ENCODE data around the genes CCDC171 and SAXO1.

DNA sequence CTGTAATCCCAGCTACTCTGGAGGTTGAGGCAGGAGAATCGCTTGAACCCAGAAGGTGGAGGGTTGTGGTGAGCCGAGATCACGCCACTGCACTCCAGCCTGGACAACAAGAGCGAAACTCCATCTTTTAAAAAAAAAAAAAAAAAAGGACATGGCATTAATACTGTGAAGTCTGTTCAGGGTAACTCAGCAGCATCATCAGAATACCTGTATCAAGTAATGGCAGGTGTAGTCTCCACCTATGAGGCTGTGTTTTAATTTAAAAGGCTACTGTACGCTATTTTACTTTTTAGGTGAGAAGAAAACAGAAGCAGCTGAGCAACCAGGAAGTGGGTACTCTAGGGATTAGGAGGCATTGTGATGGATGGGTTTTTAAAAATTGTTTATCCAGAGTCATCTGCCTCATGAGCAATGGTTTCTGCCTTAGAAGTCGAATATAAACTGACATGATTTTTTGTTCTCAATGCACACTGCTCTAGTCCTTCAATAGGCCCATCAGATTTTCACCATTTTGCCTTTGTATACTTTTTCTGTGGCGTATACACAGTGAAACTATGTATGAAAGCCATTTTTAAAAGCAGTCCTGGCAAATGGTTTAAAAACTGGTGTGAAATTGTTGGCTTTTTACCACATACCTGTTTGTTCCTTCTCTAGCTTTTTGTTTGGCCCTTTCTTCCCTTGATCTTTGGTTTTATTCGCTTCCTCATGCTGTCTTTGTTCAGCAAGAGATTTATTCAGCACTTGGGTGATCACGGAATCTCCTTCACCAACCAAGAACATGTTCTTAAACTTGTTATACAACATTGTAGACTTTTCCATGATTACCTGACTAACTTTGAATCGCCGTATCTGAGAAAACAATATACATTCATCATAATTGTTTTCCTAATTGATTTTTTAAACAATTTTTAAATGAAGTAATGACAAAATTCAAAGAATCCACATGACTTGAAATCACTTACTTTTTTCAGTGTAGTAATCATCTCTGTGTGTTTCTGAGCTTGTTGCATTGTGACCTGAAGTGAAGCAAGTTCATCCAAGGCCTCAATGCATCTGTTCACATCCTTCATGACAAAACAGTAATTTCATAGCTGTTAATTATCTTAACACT, 42.4 kb downstream of the PSIP1 start:
- PRO-cap: no peak

- PRO-cap: bidirectional peak, plus-strand start at chr9:15553043, minus-strand start at chr9:15552834
Measured at GRCh38 chr9:15552693-15553856, at the start of gene CCDC171. CCDC171 (plus strand) TSS chr9:15553043.

GRCh38 chr9:15571529-15571793, 18.6 kb downstream of the CCDC171 start:
- PRO-cap: no peak

DNA sequence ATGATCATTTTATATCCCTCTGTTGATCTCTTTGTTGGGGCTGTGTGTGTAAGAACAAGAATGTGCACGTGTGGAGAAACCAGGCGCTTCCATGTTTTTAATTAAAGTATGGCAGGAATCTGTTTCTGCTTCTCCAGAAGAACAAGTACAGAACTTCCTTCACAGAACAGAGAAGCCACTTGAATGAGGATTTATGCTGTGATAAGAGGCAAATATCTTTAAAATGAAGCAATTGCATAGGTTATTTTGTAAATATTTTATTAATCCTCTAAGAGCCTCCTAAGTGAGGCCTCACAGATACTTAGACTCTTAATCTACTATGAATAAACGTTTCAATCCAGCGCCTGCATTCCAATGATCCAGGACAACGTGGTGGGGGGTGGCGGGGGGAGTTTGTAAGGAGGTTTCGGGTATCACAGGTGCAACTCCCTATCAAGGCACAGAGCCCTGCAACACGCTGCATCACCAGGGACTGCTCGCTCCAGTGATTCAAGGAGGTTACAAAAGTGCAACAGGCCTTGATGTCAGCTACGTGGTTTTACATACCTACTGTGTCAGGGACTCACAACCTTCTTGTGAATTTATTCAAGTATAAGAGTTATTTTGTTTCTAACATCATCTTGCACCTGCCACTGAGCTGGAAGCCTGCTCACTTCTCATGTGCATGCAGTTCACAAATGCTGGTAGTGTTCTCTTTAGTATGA, 409.1 kb downstream of the BNC2 start:
- PRO-cap: no peak

GRCh38 chr9:16627948-16628880, 242.3 kb downstream of the BNC2 start:
- PRO-cap: no peak

DNA sequence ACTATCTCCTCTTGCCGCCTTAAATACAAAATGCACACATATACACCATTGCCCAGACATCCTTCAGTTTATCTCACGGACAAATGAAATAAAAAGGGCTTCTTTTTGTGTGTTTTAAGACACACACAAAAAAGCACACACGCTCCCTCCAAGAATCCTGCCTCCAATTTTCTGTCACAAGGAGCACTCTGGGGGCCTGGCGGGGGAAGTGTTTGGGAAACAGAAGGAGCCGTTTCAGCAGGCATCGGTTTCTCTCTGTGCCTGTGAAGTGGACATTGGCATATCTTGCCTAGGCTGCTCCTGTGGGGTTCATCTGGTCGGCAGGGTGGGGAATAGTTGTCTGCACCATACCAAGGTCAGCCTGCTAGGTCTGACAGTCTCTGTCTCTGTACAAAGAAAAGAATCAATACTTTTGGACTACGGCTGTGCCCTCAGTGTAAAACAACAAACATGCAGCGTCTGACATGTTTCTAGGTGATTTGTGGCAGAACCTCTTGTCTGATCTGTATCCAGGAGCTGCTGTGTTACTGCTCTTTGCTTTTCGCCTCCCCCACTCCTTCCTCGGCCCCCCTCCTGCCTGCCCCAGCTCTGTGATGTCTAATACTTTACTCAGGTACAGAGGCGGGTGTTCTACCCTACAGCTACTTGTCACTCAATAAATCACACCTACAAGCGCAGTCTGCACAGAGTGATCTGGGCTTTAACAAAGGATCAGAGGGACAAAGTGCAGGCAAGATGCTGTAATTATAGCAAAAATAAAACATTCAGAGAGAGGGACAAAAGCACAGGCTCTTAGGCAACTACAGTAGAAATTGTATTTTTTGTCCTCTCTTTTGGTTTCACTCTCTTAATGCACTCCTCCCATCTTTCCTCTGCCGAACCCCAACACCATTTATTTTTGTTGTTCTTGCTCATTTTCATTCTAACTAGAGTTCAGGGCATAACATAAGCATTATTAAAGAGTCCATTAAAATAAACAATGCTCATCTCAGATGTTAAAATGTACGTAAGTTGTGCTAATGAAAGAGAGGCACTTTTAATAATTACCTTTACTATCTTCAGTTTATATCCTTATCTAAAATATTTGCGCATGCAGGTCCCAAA, 216.7 kb downstream of the BNC2 start:
- PRO-cap: no peak

DNA sequence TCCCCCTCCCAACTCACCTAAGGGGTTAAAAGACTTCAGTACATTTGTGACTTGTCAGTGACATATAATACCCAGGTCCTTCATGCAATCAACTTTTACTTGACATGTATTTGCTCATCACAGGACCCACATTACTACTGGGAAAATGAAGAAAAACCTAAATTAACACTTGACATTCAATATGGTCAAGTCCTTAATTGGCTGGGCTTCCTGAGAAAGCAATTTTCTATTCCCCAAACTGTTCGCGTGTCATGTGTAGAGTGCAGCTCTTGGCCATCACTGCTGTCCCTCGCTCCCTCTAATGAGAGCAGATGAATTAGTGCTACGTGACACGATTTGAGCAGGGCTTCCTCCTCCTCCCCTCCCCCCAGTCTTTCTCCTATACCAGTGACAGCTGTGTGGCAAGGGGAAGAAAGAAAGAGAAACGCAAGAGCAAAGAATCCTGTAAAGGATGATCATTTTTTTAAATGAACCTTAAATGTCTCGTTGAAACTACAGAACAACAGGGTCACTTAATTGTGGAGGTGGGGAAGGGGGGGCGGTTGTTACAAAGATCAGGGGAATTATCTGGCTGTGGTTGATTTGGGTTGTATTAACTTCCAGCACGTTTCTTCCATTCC, 159.6 kb downstream of the BNC2 start:
- PRO-cap: no peak

DNA sequence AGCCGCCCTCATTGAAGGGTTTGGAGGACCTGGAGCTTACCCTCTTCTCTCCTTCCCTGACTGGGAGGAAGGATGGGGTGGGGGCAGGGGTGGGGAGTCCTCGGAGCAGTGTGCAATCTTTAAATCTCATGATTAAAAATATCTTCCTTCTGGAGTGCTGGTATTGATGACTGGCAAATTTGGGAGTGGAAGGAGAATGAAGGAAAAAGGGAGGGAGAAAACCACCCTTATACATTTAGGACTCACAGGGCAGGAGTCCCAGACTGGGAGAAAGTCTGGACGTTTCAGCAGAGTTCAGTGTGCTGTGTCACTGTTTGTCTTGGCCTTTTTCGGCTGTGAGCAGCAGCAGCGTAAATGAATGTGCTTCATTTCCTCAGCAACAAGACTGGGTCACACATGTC, 115.3 kb upstream of the BNC2 start:
- PRO-cap: no peak

- PRO-cap: no peak
Measured at GRCh38 chr9:19033019-19033630, at the start of gene SAXO1. SAXO1 (minus strand) TSS chr9:19033209.

- PRO-cap: unidirectional peak, plus-strand start at chr9:19102370
Measured at GRCh38 chr9:19101877-19102798, 566 bp downstream of the HAUS6 start.

- PRO-cap: unidirectional peak, minus-strand start at chr9:19148031
Measured at GRCh38 chr9:19147968-19148128, 20.6 kb upstream of the PLIN2 start.

GRCh38 chr9:19160031-19160454, 32.8 kb upstream of the PLIN2 start:
- PRO-cap: no peak

GRCh38 chr9:19376376-19377160, 3.5 kb downstream of the RPS6 start:
- PRO-cap: no peak

GRCh38 chr9:19408310-19408609, 549 bp upstream of the ACER2 start:
- PRO-cap: no peak

DNA sequence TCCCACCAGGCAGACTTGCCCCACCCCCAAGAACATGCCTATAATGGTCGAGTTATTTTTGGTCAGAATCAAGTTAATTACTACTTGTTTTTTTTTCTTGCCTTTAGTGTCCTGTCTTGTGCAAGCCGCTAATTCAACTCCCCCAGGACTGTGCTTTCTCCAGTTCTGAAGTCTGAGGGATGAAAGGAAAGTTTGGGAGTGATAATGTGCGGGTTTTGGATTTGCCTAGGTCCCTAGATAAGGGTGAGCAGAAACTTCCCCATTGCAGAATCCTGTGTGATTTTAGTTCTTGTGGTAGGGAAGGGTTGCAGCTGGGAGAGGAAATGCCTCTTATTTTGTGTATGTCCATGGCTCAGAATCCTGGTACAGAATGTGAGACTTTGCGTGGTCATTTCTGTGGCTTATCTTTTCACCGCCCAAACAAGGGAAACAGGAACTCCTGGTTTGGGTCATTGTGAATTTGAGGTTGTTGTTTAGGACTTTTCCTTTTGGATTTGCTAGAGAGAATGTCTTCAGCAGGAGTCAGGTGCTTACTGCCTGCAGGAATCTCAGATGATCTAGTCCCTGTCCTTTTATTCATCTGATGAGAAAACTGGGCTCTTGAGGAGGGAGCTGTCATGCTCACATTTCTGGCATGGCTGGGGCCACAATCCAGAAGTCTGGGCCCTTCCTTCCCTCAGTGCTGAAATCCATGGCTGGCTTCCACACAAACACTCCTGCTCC, 1.0 kb downstream of the ACER2 start:
- PRO-cap: no peak

DNA sequence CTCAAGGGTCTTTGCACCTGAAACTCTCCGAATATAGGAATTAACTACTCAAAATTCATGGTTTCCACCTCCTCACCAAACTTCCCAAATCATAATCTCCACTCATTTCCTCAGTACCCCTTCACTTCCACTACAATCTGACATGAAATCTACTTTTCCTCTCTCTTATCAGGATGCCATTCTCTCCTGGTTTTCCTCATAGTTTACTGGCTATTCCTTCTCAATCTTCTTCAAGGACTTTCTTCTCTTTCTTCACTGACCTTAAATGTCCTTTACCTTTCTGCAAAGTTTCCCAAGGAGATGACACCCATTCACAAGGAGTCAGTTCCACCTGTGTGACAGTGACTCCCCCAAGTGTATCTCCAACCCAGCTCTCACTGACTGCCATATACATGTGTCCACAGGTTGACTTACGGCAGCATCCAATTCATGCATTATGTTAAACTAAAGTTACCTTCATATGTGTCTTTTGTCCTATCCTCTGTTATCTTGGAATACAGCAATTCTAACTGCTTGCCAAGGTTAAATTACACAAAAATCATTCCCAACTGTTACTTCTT, 172.6 kb downstream of the MLLT3 start:
- PRO-cap: no peak

GRCh38 chr9:20551216-20551815, 71.0 kb downstream of the MLLT3 start:
- PRO-cap: no peak

DNA sequence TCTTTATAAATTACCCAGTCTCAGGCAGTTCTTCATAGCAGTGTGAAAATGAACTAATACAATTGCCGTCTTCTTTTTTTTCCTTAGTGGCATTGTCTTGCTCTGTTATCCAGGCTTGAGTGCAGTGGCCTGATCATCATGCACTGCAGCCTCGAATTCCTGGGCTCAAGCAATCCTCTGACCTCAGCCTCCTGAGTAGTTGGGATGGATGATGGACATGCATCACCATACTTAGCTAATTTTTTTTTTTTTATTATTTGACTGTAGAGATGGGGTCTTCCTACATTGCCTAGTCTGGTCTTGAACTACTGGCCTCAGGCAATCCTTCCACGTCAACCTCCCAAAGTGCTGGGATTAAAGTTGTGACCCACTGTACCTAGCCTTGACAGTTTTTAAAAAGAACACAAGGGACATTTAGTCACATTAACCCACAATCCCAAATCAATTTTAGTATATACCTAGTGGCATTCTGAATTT, 31.6 kb downstream of the MLLT3 start:
- PRO-cap: no peak

- PRO-cap: no peak
Measured at GRCh38 chr9:20714863-20715527, 30.9 kb downstream of the FOCAD start.

DNA sequence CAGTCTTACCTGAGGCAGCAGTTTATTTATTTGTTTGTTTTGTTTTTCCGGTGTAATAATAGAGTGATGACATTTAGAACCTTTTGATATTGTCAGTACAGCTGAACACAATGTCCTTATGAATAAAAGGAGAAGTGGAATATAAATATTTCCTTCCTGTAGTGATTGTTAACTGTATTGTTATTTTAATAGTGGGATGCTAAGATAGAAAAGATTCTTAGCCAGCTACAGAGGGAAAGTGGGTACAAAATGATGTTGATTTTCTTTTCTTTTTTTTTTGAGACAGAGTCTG, 34.7 kb downstream of the FOCAD start:
- PRO-cap: unidirectional peak, minus-strand start at position 85 of the sequence

Measured in left lobe of liver (tissue), 1 donor.